A172 (cell line): ENCODE results near the genes RNF113A, ATP1B4, CUL4B, TEX13C, XPNPEP2 and RAB33A.

- RAMPAGE, long total RNA: start-site peak on the minus strand at chrX:119871697-119871709, 19 and 19 reads in 2 replicates; start-site peak on the plus strand at chrX:119871827-119871897, 299 and 608 reads in 2 replicates
Measured at GRCh38 chrX:119870850-119871970, at the start of gene RNF113A. RNF113A (minus strand) TSS chrX:119871733.

- RAMPAGE, long total RNA: no peak
Measured at GRCh38 chrX:120361736-120362172, at the start of gene ATP1B4. ATP1B4 (plus strand) TSS chrX:120362089.

DNA sequence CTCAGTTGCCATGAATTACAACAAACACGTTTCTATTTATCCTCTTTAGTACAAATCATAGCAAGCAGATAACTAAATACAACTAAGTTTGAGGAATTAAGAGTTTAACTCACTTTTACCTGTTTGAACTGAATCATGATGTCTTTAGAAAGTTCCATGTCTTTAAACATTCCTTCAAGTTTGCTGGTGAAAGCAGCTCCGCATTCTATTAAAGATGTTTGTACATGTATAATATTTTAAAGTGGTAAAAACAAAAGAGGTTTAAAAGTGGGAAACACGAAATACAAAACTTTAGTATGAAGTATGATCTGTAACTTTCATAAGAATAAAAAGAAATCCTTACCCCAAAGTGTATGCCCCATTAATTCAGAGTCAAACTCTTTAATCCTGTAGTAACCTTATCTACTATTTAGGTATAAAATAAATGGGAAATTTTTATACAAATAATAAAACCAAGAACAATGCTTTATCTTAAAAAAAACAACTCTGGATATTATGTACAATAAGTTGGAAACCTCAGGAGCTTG lies 22.7 kb downstream of the CUL4B start:
- RAMPAGE, long total RNA: no peak

GRCh38 chrX:120549755-120550328 lies 10.9 kb downstream of the CUL4B start:
- RAMPAGE, long total RNA: no peak

DNA sequence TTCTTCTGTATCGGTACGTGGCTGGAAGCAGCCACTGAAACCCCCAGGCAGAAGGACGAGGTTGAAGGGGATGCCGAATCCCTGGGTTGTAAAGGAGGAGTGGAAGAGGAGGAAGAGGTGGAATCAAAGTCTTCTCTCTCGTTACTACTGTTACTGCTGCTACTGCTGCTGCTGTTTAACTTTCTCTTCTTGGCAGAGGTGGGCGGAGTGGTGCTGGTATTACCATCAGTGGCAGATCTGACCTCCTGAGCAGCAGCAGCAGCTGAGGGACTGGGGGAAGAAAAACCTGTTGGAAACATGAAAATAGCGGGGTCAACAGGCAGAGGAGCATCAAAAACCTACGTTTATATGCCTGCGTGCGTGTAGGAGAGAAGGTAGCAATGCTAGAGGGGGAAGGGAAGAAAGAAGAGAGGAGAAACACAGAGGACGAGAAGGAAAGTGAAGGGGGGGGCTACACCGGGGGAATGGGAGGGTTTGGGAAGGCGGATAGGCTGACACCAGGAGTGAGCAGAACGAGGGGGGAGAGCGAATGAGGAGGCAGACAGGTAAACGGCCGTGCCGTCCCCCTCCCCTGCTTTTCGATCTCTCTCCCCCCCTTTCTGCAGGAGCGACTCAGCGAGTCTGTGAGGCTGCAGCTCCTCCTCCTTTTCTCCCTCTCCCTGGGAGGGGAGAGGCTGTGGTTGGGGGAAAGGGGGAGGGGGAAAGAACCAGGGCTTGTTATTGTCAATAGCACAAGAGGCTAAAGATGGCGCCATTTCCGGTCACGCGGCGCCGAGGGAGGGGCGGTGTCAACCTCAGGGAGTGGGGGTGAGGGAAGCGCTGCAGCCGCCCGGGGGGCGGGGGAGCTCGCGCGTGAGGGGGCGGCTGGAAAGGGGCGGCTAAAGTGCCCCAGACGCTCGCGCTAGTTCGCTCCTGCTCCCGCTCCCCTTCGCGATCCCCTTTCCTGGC lies at the start of gene CUL4B:
CUL4B (minus strand) TSS at position 623 of the 948 bp plus-strand sequence.
- RAMPAGE, long total RNA: start-site peak on the minus strand centred at position 213 of the sequence, 218 bp wide, 15 and 17 reads in 2 replicates

GRCh38 chrX:123184704-123185079 lies 614 bp downstream of the GRIA3 start:
- RAMPAGE, long total RNA: no peak

DNA sequence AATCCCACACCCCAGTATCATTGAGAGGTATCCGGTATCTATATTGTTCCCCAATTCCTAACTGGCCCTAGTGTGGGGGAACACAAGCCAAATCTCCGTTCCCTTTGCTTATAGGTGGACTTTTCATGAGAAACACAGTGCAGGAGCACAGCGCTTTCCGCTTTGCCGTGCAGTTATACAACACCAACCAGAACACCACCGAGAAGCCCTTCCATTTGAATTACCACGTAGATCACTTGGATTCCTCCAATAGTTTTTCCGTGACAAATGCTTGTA lies 1.6 kb downstream of the GRIA3 start:
- RAMPAGE, long total RNA: no peak

- RAMPAGE, long total RNA: no peak
Measured at GRCh38 chrX:123614019-123614315, 118.9 kb downstream of the THOC2 start.

DNA sequence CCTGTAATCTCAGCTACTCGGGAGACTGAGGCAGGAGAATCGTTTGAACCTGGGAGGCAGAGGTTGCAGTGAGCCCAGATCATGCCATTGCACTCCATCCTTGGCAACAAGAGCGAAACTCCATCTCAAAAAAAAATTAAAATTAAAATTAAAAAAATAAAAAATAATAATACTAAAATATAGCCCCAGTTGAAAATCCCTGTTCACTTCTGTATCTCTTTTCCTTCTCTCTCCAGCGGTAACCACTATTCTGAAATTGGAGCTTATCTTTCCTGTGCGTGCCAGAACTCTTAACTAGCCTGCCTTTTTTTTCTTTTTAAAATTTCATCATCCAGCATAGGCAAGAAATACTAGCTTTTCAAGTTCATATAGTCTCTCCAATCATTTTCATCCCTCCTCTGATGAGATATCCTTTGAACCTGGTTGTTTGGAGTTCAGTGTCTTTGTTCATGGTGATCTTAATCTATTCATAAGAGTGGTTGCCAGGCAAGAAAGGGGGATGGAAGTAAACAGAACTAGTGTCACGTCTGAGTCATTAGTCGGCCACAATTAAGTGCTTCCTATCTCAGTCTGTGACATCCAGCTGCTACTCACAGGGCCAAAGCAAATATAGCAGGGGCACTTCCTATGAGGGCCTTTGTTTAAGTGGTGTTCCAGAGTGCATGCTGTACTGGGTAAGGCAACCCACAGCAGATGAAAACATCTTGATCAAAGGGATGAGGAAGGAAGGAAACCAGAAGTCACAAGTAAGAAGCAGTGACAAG lies 56.5 kb upstream of the XIAP start:
- RAMPAGE, long total RNA: no peak

GRCh38 chrX:124347249-124347680 lies 902 bp downstream of the SH2D1A start:
- RAMPAGE, long total RNA: no peak

DNA sequence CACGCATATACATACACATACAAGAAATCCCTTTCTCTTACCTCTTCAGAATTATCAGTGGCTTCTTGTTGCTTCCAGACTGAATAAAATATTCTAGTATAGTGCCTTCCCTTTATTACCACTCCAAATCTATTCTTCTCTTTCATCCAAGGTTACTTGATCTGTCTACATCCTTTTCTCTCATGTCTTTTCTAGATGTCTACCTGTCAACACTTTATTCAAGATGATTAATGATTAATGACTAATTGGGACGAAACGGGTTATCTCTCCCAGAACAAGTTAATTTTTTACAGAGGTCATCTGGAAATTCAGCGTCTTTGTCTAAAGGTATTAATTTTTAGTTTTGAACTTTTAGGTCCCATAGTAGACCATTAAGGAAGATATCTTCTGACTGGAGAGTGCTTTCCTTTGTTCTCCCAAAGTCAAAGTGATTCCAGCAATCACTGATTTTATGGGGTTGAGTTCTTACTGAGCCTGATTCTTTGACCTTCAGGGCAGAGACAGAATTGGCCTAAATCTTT lies 335.5 kb upstream of the TEX13C start:
- RAMPAGE, long total RNA: no peak

DNA sequence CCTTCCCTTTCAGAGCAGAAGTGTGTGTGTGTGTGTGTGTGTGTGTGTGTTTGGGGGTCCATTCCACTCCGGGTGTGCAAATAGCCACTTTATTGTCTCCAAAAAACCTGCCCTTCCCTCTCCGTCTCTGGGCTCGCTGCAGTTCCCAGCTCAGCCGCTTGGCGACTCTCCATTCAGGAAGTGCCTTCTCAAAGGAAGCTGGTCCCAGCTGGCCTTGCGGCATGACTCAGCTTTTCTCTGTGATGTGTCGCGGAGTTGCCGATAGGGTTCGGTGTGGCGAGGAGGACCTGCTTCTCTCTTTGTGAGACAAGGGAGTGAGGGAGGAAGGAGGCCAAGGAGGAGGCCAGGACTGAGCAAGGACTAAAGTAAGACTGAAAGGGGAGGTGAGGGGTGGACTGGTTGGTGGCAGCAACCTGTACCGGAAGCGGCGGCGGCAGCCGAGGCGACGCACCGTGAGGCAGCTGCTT lies at the start of gene TEX13C:
TEX13C (plus strand) TSS at position 237 of the 467 bp plus-strand sequence.
- RAMPAGE, long total RNA: no peak

- RAMPAGE, long total RNA: no peak
Measured at GRCh38 chrX:126110067-126110310, 56.1 kb downstream of the DCAF12L2 start.

- RAMPAGE, long total RNA: no peak
Measured at GRCh38 chrX:126552246-126552705, 338 bp downstream of the DCAF12L1 start.

GRCh38 chrX:129539892-129540075 lies 275 bp upstream of the OCRL start:
- RAMPAGE, long total RNA: no peak

GRCh38 chrX:129653622-129654271 lies 1.0 kb downstream of the APLN start:
- RAMPAGE, long total RNA: no peak

GRCh38 chrX:129717717-129718678 lies 20.8 kb upstream of the XPNPEP2 start:
- RAMPAGE, long total RNA: no peak

DNA sequence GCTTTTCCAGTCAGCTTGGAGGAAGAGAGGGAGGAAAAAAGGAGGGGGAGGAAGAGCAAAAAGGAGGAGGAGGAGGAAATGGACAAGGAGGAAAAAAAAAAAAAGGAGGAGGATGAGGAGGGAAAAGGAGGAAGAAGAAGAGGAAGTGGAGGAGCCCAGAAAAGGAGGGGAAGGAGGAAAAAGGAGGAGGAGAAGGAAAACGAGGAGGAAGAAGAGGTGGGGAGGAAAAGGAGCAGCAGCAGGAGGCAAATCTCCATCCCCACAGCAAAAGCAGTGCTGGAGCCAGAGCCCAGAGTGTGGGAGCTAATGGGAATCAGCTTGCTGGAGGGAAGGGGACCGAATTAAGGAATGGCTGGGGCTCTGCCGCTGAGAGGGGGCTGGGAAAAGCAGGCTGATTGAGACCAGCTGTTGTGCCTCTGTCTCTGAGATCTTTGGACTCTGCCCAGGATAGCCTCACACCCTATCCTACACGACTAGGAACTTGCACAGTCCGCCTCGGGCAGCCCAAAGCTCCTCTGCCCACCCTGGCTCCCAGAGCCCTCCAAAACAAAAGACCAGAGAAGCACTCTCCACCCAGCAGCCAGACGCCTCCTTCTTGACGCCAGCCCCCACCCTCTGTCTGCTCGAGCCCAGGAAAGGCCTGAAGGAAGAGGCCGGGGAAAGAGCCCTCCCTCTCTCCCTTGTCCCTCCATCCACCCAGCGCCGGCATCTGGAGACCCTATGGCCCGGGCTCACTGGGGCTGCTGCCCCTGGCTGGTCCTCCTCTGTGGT lies at the start of gene XPNPEP2:
XPNPEP2 (plus strand) TSS at position 486 of the 771 bp plus-strand sequence.
- RAMPAGE, long total RNA: no peak

GRCh38 chrX:129842541-129843668 lies 781 bp downstream of the ZDHHC9 start:
- RAMPAGE, long total RNA: no peak

DNA sequence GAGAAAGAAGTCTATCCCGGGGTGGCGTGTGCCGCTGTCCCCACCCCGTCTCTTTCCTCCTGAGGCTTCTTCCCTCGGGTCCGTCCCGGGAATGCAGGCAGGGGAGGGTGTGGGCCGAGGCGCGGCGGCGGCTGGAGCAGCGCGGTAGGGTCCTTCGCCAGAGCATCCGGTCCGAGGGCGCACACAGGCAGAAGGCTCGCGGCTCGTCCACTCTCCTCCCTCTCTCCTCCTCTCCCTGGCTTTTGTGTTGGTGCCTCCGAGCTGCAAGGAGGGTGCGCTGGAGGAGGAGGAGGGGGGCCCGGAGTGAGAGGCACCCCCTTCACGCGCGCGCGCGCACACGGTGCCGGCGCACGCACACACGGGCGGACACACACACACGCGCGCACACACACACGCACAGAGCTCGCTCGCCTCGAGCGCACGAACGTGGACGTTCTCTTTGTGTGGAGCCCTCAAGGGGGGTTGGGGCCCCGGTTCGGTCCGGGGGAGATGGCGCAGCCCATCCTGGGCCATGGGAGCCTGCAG lies at the start of gene RAB33A:
RAB33A (plus strand) TSS at position 389 of the 525 bp plus-strand sequence.
- RAMPAGE, long total RNA: no peak